Bile duct (tissue), 1 donor: ENCODE measurements around the gene RREB1.

GRCh38 chr6:5175625-5176043 lies 85.1 kb downstream of the LYRM4 start:
- PRO-cap: no peak

DNA sequence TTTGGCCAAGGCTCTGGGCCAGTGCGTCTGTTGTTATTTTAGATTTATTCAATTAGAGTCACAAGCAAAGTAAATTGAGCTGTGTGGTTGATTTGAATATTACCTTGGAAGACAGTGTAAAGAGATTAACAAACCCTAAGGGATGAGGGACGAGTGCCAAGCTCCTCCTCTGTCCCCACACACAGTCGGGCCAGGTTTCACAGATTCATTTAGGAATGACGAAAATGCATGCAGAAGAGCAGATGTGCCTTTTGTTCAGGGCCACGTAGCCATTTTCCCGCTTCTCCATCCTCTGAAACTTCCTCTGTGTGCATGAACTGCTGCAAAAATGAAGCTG lies 361.5 kb downstream of the NRN1 start:
- PRO-cap: no peak

- PRO-cap: no peak
These were observed 334.1 kb downstream of the NRN1 start for GRCh38 chr6:5672670-5673030.

DNA sequence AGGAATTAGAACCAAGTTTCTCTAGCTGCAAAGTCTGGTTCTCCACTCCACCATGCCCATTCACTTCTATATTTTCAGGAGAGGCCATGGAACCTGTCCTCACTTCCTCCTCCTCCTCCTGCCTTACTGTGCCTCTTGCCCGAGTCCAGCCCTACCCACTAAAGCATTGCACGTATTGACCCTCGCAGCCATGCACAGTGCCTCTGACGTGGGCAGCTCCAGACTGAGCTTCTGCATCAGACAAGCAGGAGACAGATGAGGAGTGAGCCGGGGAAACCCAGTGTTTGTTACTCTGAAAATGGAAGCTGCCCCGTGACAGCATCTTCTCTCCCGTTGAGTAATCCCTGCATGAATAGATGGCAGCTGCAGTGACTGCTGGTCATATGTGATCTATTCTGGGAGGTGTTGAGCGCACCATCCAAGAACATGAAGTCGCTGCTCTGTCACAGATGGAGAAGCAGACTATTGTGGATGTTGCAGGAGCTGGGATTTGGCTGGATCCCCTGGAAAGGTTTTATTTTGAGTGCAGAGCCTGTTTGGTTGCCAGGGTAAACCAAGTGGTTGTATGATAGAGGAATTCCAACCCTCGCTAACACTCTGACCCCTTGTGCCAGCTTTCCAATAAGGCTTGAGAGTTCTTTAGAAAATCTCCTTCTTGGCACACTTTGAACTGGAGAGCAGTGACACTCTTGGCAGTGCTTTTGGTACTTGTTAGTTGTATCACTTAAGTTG lies 242.3 kb downstream of the NRN1 start:
- PRO-cap: no peak

- PRO-cap: no peak
These were observed 2.1 kb downstream of the LY86 start for GRCh38 chr6:6590674-6590873.

DNA sequence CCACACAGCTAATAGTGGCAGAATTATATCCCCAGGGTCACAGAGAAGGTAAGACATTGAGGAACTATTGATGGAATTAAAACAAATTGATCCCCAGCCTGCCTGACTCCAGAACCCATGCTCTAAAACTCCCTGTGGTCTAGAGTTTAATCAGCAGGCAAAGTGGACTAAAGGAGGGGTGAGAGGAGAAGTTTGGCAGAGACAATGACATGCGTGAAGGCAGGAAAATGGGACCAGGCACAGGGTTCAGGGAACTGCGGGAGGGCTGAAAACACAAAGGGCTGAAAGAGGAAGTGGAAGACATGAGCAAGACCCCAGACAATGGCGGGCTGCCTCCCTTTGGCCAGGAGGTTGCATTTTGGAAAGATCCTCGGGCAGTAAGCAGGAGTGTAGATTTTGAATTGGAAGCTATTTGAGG lies 3.1 kb downstream of the LY86 start:
- PRO-cap: no peak

DNA sequence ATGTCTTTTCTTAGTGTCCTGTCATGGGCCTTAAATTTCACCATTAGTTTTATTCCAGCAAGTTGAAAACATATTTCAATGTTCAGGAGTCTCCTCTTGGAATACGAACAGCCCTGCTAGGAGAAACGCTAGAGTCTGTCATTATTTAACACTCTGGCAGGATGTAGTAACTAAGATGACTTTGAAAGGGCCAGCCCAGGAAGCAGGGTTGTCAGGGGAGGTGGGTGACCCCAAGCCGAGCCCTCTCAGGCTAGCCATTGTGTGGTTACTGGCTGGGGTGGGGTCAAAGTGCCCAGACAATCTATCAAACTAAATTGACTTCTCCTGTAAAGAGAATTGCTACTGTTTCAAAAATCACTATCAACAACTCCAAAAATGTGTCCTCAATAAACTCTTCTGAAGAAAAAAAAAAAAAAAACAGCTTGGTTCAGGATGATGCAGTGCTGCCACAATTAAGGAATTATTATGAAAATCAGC lies 67.8 kb downstream of the LY86 start:
- PRO-cap: no peak

DNA sequence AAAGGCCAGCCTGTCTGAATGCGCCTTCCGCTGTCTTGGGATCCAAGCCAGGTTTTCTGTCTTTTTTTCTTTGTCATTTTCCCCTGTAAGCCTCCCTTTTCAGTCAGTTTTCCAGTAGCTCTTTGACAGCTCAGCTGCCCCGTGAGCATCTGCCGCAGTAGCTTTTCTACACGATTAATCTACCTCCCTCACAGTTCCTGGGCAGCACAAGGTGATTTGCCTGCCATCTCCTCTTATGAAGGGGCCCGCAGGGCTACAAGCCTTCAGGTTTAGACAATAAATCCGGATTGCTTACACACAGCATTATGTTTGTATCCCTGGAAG lies 77.0 kb downstream of the LY86 start:
- PRO-cap: no peak

DNA sequence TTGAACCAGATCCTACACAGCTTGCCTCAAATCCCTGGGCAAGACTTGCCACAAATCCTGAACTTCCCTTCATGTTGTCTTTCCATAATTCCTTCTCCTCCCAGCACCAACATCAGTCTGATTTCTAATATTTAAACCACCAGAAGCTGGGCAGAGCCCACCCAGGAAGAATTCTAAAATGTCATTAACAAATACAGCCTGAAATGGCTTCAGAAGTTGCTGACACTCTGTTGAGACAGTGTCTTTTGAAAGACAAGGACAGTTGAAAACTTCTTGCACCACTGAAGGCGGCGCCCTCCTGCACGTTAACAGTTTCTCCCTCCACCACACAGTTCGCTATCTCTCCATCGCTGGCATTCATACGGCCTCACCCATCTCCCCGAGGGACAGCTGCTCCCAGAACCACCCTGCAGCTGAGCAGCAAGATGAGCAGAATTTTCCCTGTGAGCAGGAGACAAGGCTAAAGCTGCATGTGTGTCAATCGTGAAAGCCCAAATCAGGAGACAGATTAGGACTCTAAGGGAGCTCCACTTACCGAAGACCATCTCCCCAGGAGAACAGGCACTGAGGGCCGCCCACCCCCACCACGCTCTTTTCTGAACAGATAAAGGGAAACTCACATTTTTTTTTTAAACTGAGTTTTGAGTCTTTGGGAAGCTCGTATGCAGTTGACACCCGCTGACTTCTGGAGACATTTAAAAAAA lies 113.3 kb downstream of the LY86 start:
- PRO-cap: no peak

DNA sequence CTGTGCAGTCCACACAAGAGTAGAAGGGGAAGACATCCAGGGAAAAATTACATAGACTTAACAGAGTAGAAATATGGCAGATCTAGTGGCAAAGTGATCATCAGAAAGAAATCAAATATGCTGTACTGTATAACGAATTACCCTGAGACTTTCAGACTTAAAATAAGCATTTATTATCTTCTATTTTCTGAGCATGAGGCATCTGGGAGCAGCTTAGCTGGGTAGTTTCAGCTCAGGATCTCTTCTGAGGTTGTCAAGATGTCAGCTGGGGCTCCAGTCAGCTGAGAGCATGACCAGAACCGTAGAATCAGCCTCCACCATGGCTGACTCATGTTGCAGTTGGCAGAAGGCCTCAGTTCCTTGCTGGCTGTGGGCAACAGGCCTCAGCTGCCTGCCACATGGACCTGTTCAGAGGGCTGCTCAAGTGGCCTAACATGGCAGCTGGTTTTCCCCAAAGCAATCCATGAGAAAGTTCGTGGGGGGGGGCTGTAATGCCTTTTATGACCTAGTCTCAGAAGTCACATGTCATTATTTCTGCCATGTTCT lies 142.2 kb downstream of the LY86 start:
- PRO-cap: no peak

DNA sequence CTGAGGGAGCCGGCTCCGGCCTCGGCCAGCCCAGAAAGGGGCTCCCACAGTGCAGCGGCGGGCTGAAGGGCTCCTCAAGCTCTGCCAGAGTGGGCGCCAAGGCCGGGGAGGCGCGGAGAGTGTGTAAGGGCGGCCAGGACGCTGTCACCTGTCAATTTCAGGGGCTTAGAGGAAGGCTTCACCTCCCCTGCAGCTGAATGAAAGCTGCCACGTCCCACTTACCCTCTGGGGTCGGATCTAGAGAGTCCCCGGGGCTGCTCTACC lies 157.5 kb downstream of the LY86 start:
- PRO-cap: no peak

GRCh38 chr6:6749473-6750640 lies 161.3 kb downstream of the LY86 start:
- PRO-cap: bidirectional peak, plus-strand start at chr6:6750190, minus-strand start at chr6:6750088

DNA sequence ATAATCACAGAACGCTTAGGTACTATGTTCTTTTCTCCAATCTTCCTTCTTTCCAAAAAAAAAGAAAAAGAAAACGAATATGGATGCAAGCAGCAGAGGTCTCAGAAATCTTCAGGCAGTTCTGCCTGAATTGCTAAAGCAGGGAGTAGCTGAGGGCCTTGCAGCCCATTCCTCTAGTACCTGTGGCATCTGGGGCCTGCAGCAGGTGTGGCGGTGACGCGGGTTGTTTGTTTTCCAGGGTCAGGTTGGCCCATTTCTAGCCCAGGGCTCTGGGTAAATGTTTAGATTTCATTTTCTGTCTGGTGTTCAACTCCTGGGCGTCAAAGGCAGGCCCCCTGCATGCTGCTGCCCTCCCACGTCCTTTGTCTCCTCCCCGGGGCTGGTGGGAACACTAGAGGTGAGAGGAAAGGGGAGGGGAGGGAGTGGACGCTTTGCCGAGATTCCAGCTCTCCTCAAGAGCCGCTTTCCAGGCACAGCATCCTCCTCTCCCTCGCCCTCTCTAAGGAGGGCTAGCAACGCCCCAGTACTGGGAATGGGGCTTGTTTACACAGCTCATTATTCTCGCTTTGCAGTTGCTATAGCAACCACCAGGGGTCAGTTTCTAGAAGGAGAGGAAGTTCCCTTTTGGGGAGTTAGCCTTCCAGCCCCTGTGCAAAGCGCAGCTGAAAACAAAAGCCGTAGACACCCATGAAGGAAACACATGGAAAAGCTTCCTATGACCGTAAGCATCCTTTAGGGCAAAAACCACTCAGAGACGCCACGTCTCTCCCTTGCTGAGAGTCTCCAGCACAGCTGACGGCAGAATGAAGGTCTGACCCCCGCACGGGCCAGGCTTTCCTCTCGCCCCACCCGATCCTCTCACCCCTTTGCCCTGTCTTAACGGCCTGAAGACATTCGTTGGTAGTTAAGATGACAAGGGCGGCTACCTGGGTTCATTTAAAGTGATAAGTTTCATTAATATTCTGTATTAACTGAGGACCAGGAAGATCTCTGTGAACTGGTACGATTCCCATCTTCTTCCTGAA lies 170.6 kb downstream of the LY86 start:
- PRO-cap: bidirectional peak, plus-strand start at position 801 of the sequence, minus-strand start at position 501 of the sequence

- PRO-cap: no peak
These were observed 220.5 kb downstream of the LY86 start for GRCh38 chr6:6808957-6809393.

- PRO-cap: bidirectional peak, plus-strand start at chr6:6858843, minus-strand start at chr6:6858683
These were observed 249.1 kb upstream of the RREB1 start for GRCh38 chr6:6858497-6859150.

DNA sequence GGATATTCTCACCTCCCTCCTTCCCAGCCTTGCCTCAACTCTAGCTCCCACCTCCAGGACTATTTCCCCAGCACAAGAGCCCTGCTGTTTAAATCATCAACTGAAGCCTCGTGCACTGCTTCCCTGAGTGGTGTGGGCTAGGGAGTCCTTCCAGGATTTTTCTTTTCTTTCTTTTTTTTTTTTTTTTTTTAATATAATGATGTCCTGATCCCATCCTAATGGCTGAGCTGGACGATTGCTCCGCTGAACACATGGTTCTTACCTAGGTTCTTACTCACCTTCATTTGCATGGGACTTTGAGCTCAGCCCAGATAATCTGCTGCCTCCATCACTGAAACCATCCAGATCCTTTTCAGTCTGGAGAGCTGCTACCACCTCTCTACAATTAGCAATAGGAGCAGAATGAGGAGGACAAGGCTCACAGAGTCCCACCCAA lies 246.5 kb upstream of the RREB1 start:
- PRO-cap: no peak

DNA sequence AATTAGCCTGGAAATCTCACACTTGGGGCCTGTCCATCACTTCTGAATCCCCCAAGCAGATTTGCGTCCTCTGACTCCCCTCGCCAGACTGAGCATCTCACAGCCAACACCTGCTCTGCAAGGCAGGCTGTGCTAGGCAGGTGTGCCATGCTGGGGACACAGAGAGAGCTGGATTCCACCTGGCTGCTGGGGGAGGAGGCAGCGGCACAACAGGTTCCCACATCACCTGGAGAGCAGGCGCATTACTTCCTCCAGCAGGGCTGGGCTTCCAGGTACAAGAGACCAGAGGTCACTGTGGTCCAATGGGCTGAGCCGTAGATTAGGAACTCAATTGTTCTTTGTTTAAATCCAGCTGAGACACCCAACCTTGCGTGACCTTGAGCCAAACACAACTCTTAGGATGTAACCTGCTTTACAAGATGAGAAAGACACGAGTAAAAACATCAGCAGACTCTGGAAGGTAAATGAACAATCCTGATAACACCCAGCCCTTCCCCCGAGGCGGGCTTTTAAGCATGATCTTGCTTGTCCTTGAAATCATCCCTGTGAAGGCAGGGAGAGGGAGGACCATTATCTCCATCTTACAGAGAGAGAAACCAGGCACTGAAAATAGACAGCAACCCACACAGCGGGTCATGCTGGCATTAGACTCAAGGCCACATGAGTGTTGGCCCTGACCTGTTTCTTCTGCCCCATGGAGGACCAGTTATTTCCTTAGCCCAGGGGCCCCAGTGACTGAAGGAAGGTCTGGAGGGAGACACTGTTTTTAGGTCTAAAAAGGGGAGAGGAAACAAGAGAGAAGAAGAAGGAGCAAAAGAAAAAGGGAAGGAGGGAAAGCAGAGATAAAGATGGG lies 216.5 kb upstream of the RREB1 start:
- PRO-cap: no peak

GRCh38 chr6:7107656-7108310 lies at the start of gene RREB1:
Gene RREB1 (plus strand): TSS chr6:7107961.
- PRO-cap: bidirectional peak, plus-strand start at chr6:7107788, minus-strand start at chr6:7107734

GRCh38 chr6:7126629-7127259 lies 19.0 kb downstream of the RREB1 start:
- PRO-cap: no peak

DNA sequence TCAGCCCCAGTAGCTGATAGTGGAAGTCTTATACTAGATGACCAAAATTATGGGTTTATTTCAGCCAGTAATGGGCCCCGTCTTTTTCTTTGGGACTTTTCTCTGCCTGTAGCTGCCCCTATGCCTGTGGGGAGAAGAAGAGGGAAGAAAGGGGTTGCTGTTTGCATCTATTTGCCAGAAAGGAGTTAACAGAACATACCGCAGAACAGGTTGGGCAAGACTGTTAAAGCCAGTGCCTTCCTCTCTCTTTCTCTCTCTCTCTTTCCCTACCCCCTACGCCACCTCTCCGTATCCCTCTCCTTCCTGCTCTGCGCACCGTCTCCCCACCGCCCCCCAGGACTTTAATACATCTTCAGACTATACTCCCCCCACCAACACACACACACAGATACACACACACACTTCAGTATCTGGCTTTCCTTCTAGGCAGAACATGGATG lies 38.0 kb downstream of the RREB1 start:
- PRO-cap: no peak